Peyer's patch (tissue), 4 donors: ENCODE results near the genes GPR137, RPS6KA4, MEN1 and SNX15.

DNA sequence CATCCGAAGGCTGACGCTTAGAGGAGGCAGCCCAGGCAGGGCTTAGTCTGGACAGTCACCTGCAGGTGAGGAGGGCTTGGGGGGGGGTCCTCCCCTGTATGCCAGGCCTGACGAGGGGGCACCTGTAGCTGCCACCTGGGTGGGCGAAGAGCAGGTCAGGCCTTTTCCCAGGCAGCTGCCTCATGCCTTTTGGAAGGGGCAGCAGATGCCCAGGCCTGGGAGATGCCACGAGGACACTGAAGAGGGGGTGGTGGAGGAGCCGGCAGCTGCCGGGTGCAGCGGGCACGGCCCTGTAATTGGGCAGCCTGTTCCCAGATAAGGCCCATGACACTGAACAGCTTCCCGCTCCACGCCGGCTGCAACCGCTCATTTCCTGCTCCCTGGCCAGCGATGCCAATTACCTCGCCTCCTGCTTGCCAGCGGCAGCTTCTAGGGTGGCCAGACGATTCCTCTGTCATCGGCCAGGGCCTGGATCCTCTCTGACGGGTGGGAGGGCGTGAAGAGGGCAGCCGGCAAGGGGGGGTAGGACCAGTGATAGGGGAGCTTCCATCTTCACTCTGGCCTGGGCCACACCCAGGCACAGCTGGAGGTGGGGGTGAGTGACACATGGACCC lies 22.7 kb downstream of the FLRT1 start:
- PRO-cap = no peak
- RAMPAGE, long total RNA, 4 experiments = no peak in any of the 4 experiments

- PRO-cap = no peak
- RAMPAGE, long total RNA, 4 experiments = no peak in any of the 4 experiments
Observed at GRCh38 chr11:64239705-64240135, 1.2 kb upstream of the ENSG00000286264 start.

DNA sequence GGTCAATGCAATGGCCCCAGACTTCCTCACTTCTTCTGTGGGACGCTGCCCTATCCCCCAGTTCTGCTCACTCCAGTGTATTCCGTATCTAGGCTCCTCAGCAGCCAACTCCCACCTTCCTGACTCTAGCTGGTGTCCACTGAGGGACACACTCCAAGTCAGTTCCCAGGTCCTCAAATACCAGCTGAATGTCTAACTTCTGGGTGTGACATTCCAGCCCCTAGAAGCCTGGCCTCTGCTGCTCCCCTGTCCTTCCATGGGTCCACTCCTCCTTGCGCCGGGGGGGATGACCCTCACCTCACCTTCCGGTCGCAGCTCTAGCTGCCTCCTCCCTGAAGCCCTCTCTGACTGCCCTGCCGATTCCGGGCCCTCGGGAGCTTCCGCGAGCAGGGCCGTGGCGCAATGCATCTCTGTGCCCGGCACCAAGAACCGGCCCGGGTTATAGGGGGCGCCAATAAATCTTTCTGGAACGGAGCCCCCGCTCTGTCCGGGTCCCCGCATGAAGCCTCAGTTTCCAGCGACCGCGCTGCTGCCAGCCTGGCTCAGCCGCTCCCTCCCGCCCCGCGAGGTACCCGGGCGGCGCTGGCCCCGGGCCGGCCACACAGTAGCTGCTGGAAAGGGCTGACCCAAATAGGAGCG lies 15.4 kb downstream of the BAD start:
- PRO-cap = bidirectional peak, plus-strand start at position 402 of the sequence, minus-strand start at position 274 of the sequence
- RAMPAGE, long total RNA, 4 experiments = no peak in any of the 4 experiments

GRCh38 chr11:64285637-64286205 lies at the start of gene GPR137:
Gene GPR137 (plus strand): TSS chr11:64285848.
- PRO-cap = bidirectional peak, plus-strand start at chr11:64285848, minus-strand start at chr11:64285720
- RAMPAGE, long total RNA, 4 experiments = no peak in any of the 4 experiments

GRCh38 chr11:64348323-64349125 lies 8.5 kb downstream of the CCDC88B start:
- PRO-cap = no peak
- RAMPAGE, long total RNA, 4 experiments = no peak in any of the 4 experiments

DNA sequence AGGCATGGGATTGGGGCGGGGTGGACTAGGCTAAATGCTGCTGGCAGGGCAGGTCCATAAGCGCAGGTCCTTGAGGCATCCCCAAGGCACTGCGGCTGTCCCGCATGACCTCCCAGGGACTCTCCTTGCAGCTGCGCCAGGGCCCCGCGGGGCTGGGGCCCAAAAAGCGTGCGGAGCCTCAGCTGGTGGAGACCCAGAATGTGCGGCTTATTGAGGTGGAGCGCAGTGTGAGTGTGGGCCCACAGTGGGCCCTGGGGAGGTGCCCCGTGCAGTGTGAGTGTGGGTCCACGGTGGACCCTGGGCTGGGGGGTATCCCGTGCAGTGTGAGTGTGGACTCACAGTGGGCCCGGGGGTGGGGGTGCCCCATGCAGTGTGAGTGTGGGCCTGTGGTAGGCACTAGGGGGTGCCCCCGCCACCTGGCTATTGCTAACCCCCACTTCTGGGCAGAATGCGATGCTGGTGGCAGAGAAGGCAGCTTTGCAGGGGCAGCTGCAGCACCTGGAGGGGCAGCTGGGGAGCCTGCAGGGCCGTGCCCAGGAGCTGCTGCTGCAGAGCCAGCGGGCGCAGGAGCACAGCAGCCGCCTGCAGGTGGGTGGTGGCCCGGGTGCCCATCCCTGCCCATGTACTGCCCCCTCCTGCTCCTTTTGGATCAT lies 7.8 kb upstream of the RPS6KA4 start:
- PRO-cap = no peak
- RAMPAGE, long total RNA, 4 experiments = no peak in any of the 4 experiments

DNA sequence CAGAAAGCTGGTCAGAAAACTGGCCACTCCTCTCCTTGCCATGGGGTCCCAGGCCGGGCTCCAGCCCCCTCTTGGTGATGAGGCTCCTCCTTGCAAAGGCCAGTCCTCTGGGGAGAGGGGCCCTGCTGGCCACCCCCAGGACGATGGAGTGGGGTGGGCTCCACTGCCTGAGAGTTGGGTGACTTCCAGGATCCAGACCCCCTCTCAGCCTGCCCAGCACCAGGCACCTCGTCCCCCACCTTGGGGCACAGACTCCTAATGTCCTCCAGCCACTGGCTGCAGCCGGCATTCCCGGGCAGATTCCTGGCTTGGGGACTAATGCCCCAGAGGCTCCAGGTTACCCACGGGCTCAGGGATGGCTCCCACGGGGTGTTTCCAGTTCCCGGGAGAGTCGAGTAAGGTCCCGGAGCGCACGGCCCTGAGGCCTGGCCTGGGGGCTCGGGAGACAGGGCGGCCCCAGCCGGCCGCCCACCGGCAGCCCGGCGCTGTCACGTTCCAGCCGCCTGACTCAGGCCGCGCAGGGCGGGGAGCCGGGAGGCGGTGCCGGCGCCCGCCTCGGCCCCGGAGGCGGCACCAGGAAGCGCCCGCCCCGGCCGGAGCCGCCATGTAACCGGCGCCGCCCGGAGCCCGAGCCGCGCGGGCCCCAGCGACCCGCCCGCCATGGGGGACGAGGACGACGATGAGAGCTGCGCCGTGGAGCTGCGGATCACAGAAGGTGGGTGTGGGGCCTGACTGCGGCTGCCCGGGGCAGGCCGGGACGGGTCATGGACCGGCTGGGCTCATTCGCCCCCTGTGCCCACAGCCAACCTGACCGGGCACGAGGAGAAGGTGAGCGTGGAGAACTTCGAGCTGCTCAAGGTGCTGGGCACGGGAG lies at the start of gene RPS6KA4:
RPS6KA4 (plus strand) TSS at position 587 of the 874 bp plus-strand sequence.
- PRO-cap = bidirectional peak, plus-strand start at position 607 of the sequence, minus-strand start at position 510 of the sequence
- RAMPAGE, long total RNA, 4 experiments = start-site peak on the plus strand in 2 of 4 experiments, centred at positions 602 to 628 of the sequence, 38 to 86 reads per replicate

DNA sequence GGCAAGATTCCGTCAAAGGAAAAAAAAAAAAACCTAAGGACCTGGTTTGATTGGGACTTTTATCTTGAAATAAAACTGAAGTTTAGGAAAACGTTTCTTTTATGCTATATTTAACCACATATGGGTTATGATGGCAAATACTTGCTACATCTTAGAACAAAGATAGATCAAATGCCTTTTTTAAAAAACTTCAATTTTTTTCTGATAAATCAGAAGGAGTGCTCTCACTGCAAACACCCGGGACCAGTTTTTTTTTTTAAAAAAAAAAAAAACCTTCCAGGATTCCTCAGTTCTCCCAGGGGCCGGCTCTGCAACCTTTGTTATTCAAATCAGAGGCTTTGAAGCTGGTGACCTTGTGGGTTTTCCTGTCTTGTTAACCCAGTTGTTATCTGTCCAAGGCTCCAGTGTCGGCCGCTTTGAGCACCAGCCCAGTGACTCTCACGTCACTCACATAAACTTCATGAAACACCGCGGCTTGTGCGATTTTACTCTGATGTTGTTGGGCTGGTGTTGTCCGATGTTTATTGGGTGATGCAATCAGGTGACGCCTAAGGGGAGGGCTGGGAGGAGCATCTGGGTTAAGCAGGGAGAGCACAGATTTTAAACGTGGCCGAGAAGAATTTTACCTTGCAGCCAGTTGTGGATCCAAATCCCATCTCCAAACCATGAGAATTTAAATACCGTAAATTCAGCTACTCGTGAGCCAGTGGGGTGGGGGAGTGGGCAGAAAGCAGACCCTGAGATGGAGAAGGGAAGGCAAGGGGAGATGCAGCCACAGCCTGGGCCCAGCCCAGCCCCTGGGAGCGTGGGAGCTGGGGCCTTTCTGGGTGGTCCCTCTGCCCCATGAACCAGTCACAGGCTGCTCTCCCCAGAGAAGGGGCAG lies 10.7 kb downstream of the SLC22A11 start:
- PRO-cap = no peak
- RAMPAGE, long total RNA, 4 experiments = no peak in any of the 4 experiments

DNA sequence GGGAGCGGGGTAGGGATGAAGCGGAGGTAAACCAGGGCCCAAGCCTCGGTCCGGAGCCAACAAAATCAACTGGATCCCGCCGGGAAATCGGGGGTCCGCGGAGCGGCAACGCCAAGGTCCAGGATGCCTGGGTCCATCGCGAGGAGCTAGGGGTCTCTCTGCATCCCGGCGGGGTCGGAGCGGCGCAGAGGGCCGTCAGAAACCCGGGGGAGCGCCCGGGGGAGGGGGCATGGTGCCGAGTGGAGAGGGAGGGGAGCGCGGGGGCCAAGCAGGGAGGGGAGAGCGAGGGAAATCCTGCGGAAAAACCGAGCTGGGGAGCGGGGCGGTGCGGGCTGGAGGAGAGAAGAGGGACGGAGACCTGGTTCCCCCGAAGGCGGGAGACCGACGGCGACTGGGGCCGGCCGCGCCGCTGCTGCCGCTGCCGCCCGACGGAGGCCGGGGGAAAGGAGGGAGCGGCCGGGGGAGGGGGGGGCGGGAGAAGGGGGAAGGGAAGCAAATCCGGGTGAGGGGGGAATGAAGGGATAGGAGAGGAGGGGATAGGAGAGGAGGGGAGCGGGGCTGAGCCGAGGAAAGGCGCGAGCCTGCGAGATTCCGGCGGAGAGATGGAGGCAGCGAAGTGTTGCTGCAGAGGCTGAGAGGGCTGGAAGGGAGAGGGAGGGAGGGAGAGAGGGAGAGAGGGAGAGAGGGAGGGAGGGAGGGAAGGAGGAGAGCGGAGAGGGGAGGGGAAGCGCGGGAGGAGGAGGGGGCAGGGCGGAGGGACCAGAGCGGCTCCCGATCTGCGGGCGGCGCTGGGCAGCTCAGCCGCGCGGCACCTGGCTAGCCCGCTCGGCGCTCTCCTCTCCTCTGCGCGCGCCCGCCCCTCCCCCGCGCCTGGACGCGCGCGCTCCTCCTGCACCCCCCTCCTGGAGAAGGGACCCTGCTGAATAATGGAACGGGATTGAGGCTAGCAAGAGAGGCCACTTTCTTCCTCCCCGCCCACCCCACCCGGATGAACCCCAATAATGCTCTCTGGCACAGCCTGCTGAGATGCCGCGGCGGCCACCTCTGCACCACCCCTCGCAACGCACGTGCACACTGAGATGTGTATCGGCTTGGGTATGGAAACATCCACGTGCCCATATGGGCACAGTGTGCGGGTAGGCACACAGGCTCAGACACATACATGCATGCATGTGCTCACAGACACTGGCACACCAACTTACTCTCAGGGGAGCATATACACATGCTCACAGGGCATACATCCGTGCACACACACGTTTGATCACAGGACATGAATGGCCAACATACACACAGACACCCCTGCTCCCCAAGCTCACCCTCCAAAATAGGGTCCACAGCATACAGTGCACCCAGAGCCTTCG lies 52.4 kb downstream of the SLC22A12 start:
- PRO-cap = unidirectional peak, minus-strand start at position 642 of the sequence
- RAMPAGE, long total RNA, 4 experiments = no peak in any of the 4 experiments

DNA sequence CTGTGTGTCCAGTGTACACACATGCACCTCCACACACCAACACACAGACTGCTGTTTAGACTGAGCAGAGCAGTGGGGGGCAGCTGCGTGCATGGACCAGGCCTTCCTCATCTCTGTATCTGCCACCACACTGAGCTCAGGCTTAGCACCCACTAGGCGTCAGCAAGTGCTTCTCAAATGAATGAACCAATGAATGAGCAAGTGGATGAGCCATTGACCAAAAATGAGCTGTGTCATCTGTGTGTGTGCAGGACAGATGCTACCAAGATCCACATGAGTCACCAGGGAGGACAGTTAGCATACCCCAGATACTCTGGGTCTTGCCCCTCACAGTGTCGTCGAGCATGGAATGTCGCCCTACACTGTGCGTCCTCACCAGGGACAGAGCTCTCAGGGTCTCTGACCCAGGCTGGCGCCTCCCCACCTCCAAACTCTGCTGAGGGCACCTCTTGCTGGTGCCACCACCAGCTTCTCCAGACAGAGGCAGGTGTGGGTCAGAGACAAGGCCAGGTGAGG lies 63.2 kb downstream of the NRXN2 start:
- PRO-cap = no peak
- RAMPAGE, long total RNA, 4 experiments = no peak in any of the 4 experiments

GRCh38 chr11:64744676-64745695 lies 1.0 kb upstream of the RASGRP2 start:
- PRO-cap = bidirectional peak, plus-strand start at chr11:64744740, minus-strand start at chr11:64744434; bidirectional peak, plus-strand start at chr11:64744946, minus-strand start at chr11:64744818; bidirectional peak, plus-strand start at chr11:64745342, minus-strand start at chr11:64745105
- RAMPAGE, long total RNA, 4 experiments = start-site peak on the minus strand in 1 of 4 experiments, at chr11:64744755-64744849 at its widest, 13 reads per replicate

- PRO-cap = no peak
- RAMPAGE, long total RNA, 4 experiments = no peak in any of the 4 experiments
Observed at GRCh38 chr11:64779728-64780376, 1.5 kb upstream of the SF1 start.

DNA sequence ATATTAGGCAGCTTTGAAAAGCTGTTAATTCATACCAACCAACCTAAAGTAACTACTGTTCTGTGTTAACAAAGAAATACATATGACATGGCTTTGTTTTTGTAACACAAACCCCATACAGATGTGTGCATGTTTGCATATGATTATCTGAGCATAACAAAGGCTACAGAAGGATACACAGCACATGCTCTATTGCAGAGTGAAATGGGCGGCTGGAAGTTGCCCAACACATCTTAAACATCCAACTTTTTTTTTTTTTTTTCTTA lies 4.3 kb upstream of the SF1 start:
- PRO-cap = no peak
- RAMPAGE, long total RNA, 4 experiments = no peak in any of the 4 experiments

- PRO-cap = no peak
- RAMPAGE, long total RNA, 4 experiments = no peak in any of the 4 experiments
Observed at GRCh38 chr11:64801501-64802202, 1.4 kb downstream of the MAP4K2 start.

DNA sequence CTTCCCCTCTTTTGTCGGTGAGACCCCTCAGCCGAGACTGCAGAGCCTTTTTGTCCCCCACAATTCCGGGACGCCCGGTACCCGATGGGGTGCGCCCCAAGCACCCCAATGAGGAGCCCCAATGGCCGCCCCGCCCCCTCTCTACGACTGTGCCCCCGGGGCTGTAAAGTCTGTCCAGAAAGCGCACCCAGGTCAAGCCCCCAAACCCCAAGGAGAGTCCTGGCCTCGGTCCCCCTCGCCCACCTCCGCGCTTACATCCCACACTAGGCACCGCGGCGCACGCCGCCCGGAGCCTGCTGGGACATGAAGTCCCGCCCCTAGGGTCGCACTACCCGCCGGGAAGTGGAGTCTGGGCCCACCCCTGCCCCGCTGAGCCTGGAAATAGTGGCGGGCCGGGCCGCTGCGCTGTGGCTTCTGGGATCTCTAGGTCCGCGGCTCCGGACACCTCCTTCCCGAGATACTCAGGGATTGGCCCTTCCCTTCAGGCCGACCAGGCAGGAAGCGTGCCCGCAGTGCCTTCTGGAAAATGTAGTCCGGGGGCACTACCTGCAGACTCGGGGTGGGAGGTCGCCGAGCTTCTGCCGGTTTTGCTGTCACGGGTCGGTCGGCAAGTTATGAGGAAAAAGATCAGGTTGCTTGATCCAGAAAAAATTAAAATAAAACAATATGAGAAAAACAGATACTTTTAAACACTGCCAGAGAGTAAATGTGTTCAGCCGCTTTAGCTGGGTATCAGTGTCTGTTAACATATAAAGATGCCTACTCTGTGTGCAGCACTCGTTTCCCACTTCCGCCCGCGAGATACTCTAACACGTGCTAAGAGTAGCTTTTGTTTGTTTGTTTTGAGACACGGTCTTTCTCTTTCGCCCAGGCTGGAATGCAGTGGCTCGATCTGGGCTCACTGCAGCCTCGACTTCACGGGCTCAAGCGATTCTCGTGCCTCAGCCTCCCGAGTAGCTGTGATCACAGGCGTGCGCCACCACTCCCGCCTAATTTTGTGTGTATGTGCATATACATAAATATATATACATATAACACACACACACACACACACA lies at the start of gene MEN1:
MEN1 (minus strand) TSS at position 281 of the 1,055 bp plus-strand sequence.
- PRO-cap = bidirectional peak, plus-strand start at position 385 of the sequence, minus-strand start at position 288 of the sequence; bidirectional peak, plus-strand start at position 408 of the sequence, minus-strand start at position 416 of the sequence
- RAMPAGE, long total RNA, 4 experiments = start-site peak on the minus strand in 1 of 4 experiments, centred at position 278 of the sequence, 18 reads per replicate

DNA sequence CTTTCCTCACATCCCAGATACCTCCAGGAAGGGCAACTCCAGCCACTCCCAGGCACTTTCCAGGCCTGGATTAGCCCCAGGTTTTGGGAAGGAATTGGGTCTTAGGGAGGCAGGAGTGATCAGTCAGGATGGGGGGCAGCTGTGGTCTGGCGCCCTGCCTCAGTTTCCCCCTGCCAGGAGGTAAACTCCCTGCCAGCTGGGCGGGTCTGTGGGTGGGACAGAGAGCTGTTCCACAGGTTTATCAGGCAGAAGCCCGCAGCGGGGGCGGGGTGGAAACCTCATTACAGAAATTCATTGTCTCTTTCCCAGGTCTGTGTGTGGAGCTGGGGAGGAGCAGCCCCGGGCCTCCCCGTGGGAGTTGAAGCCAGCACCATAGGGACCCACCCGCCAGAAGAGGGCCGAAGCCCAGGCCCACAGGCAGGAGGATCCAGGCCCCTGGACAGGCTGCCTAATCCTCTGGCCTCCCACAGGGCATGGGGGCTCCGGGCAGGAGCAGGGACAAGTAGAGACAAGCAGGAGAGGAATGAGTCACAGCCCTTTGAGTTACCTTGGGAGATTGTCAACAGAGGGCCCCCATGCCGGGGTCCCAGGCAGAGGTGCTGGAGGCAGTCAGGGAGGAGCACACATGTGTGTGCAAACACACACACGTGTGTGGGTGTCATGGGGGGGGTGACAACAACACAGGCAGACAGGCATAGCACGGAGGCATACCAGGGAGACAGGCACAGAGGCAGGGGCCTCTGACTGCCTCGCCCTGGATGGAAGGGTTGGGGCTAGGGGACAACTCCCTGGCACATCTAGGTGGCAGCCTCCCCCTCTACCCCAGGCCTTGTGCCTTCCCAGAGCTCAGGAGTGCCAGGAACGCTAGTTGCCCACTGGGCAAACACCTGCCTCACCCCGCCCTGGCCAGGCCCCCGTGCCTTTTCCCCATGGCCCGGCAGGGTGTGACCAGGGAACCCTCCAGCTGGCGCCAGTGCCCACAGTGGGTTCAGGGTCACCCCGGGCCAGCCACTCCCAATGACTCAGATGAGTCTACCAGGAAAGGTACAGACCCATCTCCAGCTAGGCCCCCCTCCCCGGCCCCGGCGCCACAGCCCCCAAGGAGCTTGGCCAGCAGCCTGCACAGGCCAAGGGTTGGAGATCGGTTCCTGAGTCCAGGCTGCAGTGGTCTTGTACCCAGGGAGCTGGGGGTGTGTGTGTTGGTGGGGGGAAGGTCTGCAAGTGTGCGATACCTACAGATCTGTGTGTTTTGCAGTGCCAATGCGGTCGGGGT lies 1.3 kb downstream of the CDC42BPG start:
- PRO-cap = unidirectional peak, plus-strand start at position 308 of the sequence; bidirectional peak, plus-strand start at position 1,025 of the sequence, minus-strand start at position 946 of the sequence
- RAMPAGE, long total RNA, 4 experiments = no peak in any of the 4 experiments

- PRO-cap = no peak
- RAMPAGE, long total RNA, 4 experiments = no peak in any of the 4 experiments
Observed at GRCh38 chr11:64846843-64847800, 2.7 kb upstream of the CDC42BPG start.

GRCh38 chr11:64908689-64909943 lies 7.9 kb downstream of the ATG2A start:
- PRO-cap = no peak
- RAMPAGE, long total RNA, 4 experiments = no peak in any of the 4 experiments

DNA sequence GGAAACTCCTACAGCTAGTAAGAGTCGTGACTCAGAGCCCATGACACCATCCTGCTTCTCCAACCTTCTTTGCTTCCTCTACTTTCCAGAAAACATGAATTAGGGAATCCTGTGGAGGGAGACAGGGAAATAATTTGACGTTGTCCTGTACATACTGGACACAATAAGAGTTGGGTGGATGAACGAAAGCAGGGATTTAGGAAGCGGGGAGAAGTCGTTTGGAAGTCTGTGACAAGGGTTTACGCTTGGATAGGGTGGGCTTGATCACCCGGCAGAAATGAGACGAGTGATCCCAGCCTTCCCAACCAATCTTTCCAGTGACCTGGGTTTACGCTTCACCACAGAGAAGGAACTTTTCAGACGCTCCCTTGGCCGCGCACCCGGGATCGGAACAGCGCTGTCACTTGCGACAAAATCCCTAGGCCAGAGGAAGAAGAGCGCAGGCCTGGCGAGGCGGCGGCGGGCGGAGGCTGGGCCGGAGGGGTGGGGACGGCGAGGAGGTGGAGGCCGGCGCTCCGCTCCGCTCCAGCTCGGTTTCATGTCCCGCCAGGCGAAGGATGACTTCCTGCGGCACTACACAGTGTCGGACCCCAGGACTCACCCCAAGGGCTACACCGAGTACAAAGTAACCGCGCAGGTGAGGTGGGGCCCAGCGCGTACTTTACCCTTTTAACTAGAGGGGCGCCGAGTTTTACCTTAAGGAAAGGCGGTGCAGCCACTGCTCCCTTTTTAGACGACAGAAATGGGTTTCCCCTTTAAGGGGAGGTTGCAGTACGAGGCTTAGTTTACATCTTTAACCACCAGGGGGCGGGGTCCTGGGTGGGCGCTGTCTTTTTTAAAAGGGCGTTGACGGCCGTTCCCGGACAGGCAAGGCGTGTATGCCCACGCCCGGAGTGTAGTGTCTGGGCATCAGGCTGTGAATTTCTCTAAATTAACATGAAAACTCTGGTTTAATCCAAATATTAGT lies at the start of gene SNX15:
SNX15 (plus strand) TSS at position 440 of the 967 bp plus-strand sequence.
- PRO-cap = bidirectional peak, plus-strand start at position 478 of the sequence, minus-strand start at position 314 of the sequence; bidirectional peak, plus-strand start at position 862 of the sequence, minus-strand start at position 731 of the sequence
- RAMPAGE, long total RNA, 4 experiments = start-site peak on the plus strand in 3 of 4 experiments, centred at positions 461 to 477 of the sequence, 17 to 155 reads per replicate

DNA sequence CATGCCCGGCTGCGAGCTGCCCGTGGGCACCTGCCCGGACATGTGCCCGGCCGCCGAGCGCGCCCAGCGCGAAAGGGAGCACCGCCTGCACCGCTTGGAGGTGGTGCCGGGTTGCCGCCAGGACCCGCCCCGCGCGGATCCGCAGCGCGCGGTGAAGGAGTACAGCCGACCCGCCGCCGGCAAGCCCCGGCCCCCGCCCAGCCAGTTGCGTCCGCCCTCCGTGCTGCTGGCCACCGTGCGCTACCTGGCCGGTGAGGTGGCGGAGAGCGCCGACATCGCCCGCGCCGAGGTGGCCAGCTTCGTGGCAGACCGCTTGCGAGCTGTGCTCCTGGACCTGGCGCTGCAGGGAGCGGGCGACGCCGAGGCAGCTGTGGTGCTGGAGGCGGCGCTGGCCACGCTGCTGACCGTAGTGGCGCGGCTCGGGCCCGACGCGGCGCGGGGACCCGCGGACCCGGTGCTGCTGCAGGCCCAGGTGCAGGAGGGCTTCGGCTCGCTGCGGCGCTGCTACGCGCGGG lies 339 bp downstream of the SAC3D1 start:
- PRO-cap = unidirectional peak, plus-strand start at position 204 of the sequence
- RAMPAGE, long total RNA, 4 experiments = no peak in any of the 4 experiments